Fibroblast of the aortic adventitia (primary cell): ENCODE results near the genes RANGAP1, PHF5A and PHETA2.

GRCh38 chr22:41223227-41223797, 17.4 kb downstream of the CHADL start:
- CAGE, long polyA plus RNA = no peak

DNA sequence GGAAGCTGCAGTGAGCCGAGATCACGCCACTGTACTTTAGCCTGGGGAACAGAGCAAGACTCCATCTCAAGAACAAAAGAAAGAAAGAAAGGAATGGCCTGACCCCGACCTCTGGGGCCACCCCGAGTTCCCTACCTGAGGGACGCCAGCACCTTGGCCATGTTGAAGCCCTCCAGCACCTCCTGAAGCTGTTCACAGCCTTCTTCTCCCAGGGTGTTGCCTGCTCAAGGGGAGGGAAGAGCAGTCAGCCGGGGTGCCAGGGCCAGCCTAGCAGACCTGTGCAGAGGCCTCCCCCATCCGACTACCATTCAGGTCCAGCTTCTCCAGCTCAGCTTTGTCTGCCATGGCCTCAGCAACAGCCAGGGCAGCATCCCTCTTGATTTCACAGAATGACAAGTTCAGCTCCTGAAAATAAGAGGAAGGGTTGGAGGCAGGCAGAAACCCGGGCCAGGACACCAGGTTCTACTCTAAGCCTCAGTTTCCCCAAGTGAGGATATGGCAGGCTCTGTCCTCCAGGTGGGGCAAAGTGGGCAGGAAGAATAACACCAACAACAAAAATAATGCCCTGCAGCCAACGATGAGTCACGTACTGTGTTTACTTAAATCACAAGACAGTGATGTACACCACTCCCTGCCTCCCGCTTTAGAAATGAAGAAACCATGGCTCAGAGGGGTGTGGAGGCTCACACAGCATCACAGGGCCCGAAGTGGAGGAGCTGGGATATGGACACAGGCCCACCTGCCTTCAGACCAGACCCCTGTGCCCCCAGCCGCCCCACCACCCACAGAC, 15.3 kb upstream of the CHADL start:
- CAGE, long polyA plus RNA = no peak

DNA sequence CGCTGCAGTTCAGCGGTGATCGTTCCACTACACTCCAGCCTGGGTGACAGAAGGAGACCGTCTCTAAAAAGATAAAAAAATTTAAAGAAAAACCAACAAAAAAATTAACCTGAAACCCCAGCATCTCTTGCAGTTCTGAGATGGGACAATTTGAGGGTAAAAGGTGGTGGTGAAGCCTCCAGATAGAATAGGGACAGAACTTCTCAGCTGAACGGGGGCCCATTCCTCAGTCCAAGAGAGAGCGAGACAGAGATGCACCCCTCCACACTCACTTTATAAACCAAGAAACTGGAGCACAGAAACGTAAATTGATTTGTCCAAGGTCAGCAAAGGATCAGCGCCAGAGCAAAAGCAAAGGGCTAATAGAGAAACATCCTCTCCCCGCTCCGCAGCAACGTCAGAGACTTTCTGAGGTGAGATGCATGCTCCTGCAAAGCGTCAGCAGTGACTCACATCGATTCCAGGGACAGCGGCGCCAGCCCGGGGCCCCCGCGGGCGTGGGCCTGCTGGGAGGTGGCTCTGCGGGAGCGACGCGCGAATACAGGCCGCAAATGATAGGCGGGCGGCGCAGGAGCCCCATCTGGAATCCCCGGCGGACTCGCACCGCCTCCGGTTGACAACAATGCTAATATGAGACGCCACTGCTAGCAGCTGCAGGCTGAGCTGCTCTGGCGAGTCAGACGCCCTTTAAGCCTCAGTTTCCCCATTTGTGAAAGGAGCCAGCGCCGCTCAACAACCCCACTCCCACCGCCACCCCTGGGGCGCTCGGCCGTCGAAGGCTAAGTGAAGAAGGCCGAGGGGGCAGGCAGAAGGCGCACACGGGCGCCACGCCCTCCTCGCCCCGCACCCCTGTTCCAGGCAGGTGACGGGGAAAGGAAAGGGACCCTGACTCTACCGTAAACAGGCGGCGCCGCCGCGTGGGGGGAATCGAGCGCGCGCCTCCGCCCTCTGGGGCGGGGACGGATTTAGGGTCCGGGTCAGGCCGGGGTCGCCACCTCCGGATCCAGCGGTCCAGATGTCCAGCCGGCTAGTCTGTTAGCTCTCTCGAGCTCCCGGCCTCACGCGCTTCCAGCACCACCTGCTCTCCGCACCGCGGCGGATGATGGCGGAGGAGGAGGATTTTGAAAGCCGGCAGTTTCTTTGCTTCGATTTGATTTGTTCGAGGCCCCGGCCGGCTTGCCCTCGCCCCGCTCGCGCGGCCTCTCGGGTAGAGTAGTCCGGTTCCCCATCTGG, at the start of gene RANGAP1:
Gene RANGAP1 (minus strand): TSS at position 1,097 of the 1,233 bp plus-strand sequence.
- CAGE, long polyA plus RNA = no peak

DNA sequence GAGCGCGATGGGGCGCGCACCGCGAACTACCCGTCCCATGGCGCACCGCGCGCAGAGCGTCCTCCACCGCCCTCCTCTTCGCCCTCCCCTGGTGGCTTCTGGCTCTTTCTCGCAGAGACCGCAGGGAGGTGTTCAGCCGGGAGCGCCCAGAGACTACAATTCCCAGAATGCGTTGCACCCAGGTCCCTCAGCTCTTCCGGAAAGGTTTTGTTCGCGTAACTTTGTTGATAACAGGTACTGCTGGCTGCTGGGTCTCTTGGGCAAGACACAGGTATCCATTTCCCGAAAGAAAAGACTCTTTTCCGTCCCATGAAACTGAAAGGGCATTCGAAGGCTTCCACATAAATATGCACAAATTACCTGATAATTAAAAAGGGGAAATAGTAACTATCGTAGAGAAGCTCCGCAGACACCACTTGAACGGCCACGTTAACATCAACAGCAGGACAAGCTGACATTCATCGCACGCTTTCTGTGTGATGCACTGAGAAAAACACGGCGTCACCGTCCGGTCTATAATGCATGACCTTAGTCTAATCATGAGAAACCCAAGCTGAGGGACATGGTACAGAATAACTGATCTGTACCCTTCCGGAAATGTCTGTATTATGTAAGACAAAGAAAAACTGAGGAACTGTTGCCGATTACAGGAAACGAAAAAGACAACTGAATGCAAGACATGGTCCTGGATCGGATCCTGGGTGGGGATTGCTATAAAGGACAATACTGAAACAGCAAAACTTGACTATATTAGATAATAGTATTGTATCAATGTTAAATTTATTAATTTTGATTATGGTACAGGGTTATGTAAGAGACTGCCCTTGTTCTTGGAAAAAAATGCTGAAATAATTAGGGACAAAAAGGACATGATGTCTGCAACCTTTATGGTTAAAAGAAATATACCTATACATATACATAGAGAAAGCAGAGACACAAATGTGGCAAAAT, 612 bp upstream of the RANGAP1 start:
- CAGE, long polyA plus RNA = no peak

DNA sequence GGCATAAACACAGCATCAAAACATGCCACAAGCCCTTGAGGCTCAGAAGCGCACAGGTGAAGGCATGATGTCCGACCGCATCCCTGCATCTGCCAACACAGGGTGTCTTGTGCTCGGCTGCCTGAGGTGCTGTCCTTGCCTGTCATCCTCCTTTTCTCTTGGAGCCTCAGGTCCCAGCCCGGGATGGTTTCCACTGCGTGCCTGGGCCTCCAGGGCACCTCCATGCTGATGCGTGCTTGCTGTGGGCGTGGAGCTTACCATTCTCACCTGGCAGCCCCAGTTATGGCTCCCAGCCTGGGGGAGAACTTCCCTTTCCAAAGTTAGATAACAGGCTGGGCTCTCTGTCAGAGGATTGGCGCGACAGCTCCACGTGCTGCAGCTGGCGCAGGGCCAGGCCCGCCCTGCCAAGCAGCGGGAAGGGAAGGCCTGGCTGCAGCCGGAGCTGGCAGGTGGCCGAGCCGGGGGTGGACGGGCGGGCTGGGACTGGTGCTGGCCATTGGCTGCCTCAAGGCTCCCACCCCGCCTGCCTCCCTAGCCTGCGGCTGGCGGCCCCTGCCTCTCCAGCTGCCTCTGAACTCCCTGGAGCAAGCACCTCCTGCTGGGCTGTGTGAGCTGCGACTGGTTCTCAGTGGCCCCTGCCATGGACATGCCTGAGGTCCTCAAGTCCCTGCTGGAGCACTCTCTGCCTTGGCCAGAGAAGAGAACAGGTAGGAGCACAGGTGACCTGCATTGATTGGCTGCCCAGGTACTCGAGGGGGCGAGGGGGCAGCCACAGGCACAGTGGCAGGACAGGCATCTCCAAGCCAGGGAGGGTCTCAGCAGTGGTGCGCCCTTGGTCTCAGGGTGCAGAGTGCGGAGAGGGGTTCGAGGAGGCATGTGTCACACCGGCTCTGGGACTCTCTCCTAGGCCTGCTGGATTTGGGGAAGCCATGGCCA, 14.6 kb upstream of the TEF start:
- CAGE, long polyA plus RNA = no peak

DNA sequence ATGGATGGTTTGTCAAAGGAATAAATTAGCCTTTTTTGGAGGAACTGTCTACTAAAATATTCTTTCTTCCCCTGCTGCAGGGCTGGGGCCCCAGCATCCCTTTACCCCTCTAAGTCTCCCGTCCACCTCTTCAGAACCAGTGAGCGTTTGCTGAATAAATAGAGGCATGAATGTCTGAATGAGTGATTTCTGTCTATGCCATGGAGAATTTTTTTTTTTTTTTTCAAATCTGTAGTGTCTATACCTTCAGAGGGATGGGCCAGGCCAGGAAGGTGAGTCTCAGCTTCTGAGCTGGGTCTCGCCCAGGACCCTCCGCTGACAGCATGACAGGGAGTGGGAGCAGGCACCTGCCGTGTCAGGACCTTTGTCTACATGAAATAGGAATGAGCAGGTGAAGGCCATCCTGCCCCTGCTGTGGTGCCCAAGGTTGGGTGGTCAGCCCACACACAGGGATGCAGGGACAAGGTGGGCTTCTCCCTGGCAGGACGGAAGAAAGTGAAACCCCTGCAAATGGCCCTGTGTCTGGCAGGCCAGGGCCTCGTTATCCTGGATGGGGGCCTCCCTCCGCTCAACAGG, 15.2 kb downstream of the TOB2 start:
- CAGE, long polyA plus RNA = no peak

- CAGE, long polyA plus RNA = no peak
Observed at GRCh38 chr22:41445706-41446600, 648 bp downstream of the TOB2 start.

- CAGE, long polyA plus RNA = no peak
Observed at GRCh38 chr22:41468567-41468932, at the start of gene PHF5A. Gene PHF5A (minus strand): TSS chr22:41468692.

DNA sequence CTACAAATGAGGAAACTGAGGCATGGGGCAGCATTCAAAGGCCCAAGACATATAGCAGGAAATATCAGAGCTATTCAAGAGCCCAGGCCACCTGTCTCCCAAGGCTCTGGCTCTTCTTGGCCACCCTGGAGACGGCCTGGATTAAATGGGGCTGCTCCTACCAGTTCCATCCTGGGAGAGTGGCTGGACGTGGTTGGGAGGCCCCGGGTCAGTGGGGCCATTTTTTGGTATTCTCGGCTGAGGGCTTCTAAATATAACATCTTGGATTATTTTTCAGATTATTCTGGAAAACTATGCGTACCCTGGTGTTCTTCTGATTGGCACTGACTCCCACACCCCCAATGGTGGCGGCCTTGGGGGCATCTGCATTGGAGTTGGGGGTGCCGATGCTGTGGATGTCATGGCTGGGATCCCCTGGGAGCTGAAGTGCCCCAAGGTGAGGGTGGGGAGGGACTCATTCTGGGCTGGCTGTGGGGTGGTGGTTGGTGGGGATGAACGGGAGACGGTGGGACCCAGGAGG, 29.1 kb downstream of the POLR3H start:
- CAGE, long polyA plus RNA = no peak

- CAGE, long polyA plus RNA = no peak
Observed at GRCh38 chr22:41636395-41636923, 15.4 kb downstream of the XRCC6 start.

- CAGE, long polyA plus RNA = no peak
Observed at GRCh38 chr22:41663554-41664391, 24.9 kb downstream of the SNU13 start.

DNA sequence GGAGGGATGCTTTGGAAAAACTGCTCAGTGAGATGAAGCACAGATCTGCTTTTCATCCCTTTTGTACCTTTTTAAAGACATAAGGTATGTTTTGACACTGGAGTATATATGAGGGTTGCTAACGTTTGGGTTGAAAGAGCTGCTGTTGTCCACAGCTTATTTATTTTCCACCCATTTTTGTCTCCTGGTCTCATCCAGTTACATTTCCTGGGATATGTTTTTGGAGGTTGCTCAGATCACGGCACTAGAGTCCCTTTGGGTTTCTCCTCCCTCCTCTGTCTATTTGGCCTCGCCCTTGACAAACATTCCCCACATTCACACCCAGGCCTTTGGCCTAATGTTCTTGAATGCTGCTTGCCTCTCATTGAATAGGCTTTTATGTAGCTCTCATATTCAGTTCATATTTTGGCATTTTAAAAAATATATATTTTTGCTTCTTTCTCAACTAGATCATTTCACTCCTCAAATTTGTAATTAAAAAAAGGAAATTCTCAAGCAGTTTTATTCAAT, 8.4 kb downstream of the SREBF2 start:
- CAGE, long polyA plus RNA = no peak

GRCh38 chr22:41862581-41863318, 29.8 kb downstream of the SREBF2 start:
- CAGE, long polyA plus RNA = no peak

DNA sequence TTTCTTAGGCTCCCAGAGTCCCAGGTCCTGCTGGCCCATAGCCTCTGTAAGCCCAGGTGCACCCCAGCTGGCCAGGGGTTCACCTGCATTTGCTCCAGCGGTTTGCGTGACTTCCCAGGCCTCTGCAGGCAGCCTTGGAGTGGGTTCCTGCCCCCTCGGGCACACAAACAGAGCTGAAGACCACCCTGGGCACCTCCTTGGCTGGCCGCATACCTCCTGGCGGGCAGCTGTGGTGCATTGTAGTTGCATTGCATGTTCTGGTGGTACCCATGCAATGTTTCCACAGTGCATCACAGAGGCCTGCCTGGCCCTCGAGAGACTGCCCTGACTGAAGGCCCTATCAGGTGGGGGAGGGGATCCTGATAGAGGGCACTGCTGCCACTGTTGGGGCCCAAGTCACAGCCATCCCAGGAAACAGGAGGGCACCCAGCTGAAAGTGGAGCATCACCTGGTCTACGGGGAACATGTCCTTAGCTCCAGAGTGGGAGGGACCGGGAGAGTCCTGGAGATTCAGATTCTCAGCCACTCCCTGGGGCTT, 14.1 kb downstream of the SHISA8 start:
- CAGE, long polyA plus RNA = no peak

DNA sequence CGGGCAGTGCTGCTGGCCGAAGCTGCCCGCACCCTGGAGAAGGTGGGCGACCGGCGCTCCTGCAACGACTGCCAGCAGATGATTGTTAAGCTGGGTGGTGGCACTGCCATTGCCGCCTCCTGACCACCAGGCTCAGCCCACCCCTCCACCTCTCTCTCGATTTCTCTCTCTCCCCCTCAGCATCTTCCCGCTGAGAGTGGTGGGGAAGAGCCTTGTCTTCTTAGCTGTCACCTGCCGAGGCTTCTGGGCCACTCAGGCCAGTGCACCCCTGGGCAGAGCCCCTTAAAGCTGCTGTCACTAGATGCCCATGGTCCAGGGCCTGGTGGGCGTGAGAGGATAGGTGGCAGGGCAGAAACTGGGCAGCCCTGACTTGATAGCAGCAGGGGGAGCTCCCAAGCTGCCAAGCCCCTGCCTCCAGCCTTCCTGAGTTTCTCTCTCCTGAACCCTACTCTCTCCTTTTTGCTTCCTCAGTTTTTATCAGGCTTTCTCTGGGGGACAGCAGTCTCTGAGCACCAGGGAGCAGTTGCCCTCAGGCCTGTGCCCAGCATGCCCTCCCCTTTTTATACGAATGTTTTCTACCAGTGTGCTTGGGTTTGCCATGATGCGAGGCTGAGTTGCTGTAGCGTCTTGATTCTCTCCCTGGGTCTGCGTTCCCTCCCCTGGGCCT, 9.2 kb downstream of the SHISA8 start:
- CAGE, long polyA plus RNA = no peak

GRCh38 chr22:42073903-42075298, at the start of gene PHETA2:
Gene PHETA2 (plus strand): TSS chr22:42074248.
- CAGE, long polyA plus RNA = no peak

GRCh38 chr22:42078621-42079008, 885 bp upstream of the SMDT1 start:
- CAGE, long polyA plus RNA = no peak

DNA sequence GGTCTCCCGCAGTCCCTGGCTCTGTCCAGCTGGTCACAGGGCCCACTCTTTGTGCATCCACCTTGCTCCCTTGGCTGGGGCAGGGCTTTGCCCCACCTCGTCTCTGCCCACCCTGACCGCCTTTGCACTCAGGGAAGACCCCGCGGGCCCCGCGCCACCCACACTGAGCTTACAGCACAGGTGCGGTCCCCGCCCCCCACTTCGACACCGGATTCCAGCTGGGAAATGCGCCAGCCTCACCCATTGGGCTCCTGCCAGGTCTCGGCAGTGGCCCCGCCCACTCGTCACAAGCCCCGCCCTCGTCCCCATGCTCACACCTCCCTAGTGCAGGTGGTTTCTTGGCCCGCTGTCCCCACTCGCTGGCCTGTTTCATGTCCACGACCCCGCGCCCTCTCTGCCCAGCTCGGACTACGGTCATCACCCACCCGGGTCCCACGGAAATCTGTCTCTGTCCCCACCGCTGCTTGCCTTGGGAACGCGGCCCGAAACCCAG, 1.3 kb downstream of the CYP2D6 start:
- CAGE, long polyA plus RNA = no peak

DNA sequence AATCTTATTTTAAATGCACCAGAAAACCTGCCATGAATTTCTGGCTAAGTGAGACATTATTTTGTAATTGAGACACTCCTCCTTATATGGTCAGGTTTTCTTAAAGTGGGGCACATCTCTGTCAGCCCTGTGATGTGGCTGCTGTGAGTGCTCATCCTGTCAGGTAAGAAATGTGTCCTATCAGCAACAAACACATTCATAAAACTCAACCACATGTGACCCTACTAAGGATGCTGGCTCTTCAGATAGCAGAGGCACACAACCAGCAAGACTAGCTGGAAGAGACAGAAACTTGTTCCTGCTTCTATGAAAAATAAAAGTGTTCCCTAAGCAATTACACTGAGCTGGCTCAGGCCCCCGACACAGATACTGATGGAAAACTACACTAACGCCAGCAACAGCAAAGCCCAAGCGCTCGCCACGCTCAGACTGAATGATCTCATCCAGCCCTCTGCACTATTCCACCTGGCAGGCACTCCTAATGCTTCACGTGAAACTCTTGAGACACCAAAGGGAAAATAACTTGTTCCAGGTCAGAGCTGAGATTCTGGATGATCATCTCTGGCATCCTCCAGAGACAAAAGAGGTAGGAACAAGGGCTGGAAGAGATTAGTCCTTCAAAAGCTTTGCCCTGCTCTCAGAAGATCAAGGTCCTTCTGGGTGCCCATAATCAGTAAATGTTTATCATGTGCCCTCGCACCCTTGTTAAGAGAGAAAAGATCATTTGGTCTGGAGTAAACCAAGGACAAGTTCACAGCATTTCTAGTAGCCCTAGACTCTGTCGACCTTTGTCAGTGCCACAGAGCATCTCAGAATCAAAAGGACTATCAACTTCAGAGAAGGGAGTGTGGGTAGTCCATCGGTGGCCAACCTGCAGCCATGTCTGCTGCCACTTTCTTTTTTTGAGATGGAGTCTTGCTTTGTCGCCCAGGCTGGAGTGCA, 50.0 kb upstream of the CYP2D6 start:
- CAGE, long polyA plus RNA = no peak

DNA sequence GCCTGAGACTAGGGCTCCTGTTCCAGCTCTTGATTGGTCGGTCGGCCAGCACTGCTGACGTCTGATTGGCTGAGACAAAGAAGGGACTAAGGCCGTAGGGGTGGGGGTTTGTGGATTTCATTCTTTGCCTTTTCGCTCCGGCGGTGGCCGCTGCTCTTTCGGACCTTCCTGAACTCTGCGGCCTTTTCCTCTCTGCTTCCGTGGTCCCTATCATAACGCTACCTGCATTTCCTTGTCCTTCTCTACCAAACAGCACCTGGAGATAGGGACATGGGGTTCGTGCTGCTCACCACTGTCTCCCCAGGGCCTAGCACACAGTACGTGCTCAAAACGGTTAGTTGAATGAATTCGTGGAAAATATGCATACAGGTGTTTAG, 62.8 kb downstream of the NFAM1 start:
- CAGE, long polyA plus RNA = no peak